Endothelial cell (in vitro differentiated cells): ENCODE measurements around a stretch of chr3.

GRCh38 chr3:14524151-14524746, 15.9 kb downstream of the GRIP2 start:
- PRO-cap: no peak

GRCh38 chr3:14525720-14526591, 14.2 kb downstream of the GRIP2 start:
- PRO-cap: no peak

- PRO-cap: no peak
Measured at GRCh38 chr3:14970219-14970485, 22.8 kb downstream of the NR2C2 start.

DNA sequence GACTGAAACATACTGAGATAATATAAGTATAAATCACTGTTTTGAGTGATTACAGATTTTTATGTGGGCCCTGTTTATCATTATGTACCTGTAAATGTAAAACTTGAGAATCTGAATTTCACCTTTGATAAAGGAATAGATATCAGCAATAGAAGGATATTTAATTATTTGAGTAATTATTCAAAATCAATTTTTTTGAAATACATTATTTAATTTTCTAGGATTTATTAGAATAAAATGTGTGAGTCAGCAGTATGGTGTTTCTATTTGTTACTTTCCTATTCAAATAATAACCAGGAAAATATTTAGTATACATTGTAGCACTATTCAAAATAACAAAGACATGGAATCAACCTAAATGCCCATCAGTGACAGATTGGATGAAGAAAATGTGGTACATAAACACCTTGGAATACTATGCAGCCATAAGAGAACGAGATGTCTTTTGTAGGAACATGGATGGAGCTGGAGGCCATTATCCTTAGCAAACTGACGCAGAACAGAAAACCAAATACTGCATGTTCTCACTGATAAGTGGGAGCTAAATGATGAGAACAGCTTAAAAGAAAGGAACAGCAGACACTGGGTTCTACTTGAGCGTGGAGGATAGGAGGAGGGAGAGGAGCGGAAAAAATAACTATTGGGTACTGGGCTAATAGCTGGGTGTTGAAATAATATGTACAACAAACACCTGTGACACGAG, 22.2 kb downstream of the CAPN7 start:
- PRO-cap: no peak

- PRO-cap: no peak
Measured at GRCh38 chr3:15271621-15272467, 60.5 kb downstream of the SH3BP5 start.

DNA sequence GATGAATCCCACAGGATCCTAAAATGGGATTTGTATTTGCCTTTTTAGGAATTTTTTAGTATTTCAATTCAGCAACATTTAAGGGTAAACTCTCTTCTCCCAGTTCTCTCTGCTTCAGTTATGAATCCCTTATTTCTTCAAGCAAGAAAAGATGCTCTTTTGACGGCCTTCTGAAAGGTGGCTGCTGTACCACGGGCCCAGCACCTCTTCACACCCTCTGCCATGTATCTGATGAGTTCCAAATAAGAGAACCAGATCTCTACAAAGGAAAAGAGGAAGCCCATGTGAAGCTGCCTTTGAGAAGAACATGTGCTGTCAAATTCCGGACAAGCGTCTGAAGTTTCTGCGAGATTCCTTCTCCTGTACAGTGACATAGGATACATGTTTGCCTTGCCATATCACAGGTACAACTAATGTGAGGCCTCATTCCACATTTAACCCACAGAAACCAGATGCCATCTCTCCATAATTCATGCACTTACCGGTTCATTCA, 59.2 kb downstream of the SH3BP5 start:
- PRO-cap: no peak

DNA sequence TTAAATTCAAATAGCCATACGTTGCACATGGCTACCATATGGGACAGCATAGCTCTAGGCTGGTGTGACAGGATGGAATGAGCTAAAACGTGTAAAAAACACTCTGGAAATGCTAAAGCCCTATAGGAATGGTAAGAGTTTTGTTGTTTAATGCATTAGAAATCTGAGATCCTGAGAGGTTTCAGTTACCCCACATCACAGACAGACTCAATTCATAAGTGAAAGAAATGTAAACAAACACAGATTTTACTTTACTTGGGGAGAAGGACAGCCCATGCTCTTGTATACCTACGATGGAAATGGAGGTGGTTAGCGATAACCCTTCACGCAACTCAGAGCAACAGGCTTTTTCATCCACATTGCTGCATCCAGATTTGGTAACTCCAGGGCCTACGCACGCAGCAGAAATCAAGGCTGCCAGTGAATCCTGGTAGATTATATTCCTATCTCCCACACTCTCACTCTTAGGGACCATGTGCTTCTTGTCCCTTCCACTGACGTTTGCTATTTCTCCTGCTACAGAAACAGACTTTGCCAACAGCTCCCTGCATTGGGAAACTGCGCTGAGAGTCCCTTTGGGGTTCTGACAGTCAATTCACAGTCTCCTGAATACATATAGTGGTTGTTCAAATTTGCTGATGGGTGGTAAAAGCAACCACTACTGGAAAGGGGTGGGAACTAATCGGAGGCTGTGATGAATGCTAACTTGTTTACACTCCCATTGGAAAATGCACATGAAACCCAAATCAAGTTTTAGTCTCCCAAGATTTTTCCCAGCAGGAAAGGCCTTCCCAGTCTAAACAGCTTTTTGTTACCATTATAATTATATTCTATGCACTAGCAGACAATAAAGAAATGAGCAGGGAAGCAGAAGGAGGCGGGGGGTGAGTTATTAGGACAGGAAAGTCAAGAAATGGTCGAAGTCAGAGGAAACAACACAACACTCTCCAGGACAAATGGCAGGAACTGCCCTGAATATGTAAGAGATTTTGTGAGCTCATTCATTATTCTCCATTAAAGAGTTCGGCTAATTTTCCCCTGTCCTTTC, 2.9 kb downstream of the SH3BP5 start:
- PRO-cap: no peak

GRCh38 chr3:15347762-15348236, 15.4 kb upstream of the SH3BP5 start:
- PRO-cap: no peak

DNA sequence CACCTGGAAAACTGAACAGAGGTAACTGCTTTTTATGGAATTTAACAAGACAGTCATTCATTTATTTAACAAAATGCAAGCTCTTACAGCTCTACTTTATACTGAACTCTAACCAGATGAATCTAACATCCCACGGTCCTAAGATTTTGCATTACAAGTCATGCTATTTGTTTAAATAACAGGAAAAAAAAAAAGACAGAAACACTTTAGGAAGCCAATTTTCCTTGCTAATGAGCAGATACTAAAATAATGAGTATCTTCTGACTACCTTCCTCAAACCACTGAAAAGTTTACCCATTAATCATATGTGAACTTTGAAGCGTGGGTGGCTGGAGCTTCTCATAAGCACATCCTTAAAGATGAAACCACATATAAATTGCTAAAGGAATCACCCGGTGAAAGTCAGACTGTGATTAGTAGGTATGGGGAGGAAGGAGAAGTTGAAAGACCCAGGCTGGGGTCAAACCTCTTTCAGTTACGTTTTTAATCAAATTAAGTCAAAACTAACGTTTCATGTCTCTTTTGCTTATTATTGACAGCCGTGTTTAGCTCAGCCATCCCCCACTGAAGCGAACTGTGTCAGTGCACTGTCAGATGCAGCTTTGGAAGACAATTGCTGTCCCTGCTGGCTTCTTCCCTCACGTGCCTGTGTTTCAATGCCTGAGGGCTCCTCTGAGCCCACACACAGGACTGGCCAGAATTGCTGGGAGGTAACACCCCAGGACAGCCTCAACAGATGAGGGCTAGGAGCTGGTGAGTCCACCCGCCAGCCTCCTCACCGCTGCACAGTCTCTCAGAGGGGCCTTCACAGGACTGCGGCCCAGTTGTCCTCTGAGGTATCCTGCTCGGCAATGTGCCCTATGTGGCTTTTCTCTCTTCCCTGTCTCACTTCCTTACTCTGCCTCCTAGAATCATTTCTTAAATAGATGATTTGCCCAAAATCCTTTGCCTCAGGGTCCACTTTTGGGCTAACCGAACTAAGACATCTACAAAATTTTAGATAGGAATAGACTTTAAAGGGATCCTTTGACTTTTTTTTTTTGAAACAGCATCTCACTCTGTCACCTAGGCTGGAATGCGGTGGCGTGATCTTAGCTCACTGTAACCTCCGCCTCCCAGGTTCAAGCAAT, 29.2 kb upstream of the SH3BP5 start:
- PRO-cap: no peak

DNA sequence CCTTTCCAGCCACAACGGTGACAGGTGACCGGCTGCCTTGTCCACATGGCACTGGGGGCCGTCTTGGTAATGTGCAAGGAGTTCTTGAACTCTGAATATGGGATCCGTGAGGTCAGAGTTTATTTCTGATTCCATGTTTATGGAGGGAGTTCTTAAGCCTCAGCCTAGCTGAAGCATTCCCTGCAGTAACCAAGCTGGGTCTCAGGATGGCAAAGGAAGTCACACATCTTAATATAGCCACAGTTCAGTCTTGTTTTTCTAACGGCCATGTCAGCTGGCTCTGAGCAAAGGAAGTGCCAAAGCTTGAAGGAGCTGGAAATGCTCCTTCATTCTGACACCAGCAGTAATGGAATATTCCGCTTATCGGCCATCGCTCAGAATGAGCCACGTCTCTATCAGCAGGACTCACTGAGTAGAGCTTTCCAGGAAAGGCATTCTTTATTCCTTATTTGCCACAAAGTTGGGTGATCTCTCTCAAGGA, 40.5 kb downstream of the EAF1 start:
- PRO-cap: no peak

DNA sequence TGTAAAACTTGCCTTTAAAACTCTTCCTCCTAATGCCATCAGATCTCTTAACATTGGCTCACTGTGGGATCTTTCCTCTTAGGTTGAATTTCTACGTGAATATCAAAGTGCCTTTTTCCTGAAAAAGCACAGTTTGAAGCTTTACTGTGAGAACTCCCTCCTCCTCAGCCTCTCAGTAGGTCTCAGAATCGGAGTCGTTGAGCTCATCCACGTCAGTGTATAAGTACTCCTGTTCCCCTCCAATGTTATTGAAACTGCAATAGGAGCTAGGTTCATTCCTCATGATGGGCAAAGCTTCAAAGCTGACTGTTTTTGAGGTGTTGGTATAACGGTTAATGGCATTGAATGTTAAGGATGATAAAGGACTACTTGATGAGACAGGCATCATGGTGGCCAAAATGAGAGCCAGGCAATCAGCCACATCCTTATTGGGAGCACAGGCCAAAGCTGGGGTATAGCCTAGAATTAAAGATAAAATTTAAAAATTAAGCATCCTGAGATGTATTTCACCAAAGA, 68.6 kb downstream of the BTD start:
- PRO-cap: no peak

- PRO-cap: no peak
Measured at GRCh38 chr3:15708785-15709282, 88.9 kb downstream of the ANKRD28 start.

- PRO-cap: no peak
Measured at GRCh38 chr3:15782063-15782392, 15.8 kb downstream of the ANKRD28 start.

- PRO-cap: no peak
Measured at GRCh38 chr3:15858735-15859239, 61.0 kb upstream of the ANKRD28 start.

DNA sequence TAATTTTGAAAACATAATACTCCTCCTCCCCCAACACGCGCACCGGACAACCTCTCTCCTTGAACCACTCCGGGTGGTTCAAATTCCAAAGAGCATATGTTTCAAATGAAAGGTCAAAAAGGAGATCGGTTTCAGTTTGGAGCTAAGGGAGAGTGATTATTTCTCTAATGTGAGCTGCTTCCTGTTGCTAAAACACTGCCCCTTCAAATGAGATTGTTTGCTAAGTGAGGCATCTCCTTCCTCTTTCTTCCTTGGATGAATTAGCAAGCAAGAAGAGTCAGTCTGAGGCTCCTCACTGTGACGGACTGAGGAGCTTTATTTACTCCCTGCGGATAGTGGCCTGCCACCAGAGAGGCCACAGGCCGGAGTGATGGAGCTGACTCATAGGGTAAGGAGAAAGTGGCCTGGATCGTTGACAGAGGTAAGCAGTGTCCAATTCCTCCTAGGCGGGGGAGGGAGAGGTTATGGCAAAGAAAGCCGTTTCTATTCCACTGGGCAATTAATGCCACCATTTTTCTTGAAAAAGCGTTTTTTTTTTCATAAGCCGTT, 166.9 kb upstream of the ANKRD28 start:
- PRO-cap: no peak

DNA sequence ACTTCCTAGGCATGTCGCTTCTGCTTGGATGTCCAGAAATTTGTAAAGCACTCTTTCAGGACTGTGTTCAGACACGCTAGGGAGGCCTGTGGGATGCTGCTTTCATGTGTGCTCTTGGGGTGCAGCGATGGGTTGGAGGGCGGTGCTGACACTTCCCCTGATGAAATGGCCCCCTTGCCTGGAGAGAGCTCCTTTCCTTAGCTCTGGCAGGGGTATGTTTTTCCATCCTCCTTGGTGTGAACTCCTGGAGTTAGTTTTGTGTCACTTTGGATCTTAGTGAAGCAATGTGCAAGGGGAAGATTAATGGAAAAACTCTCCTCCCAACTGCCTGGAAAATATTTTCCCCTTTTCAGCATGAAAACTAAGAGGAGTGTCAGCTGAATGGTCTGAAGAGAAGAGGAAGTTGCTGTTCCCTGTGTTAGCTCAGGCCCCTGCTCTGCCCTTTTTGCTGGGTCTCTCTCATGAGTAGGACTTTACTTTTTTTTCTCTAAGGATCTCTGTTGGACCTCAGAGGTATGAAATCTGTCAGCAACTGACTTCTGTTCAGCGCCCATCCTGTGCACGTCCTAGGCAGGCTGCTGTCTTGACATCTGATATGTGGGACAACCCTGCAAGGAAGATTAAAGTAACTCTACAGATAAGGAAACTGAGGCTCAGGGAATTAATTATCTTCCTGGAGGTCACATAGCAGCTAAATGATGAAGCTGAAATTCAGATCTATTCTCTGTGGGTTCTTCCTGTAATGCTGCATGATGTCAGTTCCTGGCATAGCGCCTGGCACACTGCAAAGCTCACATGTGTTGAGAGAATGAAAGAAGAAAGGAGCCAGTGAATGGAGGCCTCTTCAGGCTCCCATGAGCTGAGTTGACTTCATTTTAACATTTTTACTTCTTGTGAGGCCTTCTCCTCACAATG, 109.8 kb upstream of the GALNT15 start:
- PRO-cap: no peak

DNA sequence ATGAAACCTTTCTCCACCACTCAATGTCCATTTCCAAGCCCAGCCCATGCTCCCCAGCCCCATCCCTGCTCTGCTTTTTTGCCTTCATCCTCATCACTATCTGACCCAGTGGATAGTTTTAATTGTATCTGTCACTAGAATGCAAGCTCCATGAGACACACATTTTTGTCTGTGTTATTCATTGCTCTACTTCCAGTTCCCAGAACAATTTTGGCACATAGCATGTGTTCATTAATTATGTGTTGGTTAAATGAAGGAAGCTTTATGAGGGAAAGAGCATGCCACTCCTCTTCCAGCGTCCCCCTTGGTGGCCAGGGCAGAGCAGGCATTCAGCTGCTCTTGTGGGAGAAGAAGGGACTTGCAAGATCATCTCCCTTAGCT, 554 bp upstream of the GALNT15 start:
- PRO-cap: no peak

- PRO-cap: bidirectional peak, plus-strand start at chr3:16264512, minus-strand start at chr3:16264227; bidirectional peak, plus-strand start at chr3:16264686, minus-strand start at chr3:16264572
Measured at GRCh38 chr3:16264001-16264788, 548 bp downstream of the DPH3 start.

GRCh38 chr3:16304954-16305674, 40.1 kb downstream of the OXNAD1 start:
- PRO-cap: no peak

DNA sequence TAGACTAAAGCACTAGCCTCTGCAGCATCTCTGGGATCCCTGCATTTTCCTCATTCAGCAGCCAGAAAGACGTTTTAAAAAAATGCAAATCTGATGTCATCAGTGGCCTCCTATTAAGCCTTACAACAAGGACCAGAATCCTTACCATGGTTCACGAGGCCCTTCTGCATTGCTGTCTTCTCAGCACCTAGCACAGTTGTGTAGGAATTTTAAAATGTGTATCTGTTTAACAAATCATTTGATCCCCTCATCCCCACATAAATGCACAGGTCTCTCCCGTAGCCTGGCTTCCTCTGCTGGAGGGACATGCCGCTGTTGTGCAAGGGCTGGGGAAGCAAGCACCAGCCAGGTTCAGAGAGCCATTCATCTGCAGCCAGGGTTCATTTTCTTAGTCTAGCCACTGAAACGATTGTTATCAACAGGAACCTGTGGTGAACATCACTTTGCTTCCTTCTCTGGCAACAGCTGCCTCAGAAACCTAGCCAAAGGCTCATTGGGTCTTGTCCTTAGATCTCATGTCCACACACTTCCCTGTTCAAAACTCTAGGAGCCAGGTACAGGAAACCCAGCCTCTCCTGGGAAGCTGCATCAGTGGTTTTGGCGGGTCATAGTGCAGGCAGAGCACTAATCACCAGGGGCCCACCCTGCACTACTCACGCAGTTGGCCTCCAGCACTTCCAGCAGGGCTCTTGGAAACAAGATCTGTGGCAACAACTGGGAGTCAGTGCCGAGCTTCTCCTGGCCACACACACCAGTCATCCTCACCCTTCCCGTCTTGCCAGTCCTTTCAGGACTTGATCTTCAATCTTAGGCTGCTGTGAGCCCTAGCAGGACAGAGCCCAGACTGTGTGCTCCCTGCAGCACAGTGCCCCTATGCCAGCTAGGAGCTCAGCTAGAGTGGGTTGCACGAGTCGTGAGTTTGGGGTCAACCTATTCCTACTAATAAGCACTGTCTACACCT, 47.0 kb downstream of the OXNAD1 start:
- PRO-cap: no peak